A673 (cell line): Measurements from ENCODE around the genes CHD1L and H3C15.

- PRO-cap: bidirectional peak, plus-strand start at chr1:147242765, minus-strand start at chr1:147242527
Observed at GRCh38 chr1:147242163-147242873, at the start of gene CHD1L. Gene CHD1L, plus strand, starts transcription at chr1:147242684.

DNA sequence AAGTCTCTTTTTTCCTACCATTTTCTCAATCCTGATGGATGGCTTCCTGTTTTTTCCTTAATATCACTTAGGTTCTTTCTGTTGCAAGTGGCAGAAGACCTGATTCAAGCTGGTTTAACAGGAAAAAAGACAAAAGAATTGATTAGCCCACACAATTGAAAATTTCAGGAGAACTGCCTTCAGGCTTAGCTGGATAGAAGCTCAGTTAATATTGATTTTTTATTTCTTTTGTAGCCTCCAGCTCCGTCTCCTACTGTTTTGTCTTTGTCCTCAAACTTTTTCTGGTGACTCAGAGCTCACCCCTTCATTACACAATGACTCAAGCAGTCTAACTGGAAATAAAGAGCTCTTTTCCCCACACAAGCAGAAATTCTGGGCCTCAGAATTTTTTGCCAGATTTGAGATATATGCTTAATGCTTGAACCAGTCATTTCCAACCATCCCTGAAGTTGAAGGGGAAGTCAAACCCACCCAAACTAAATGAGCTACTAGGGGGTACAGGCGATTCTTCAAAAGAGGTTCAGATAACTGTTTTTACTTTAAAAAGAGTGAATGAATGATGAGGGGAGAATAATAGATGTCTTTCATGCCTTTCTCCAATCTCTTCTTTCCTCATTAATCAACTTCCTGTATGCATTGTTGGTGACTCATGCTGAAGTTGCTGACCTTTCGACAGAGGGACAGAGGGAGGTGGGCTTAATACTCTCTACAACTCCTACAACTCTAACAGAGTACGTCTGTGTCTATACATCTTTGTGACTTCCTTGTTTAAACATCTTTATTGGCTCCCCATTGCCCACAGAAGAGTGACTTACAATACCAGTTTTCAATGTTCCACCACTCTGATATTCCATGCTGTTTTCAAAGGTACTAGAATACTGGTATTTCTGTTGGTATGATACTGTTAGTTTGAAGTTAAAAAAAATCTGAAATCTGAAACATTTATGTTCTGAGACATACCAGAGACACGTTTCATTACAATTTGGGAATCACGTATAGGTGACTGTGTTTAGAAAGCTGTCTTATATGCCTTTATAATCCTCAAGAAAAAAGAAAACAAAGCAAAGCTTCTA lies 6.2 kb upstream of the ACP6 start:
- PRO-cap: unidirectional peak, minus-strand start at position 530 of the sequence; unidirectional peak, minus-strand start at position 610 of the sequence

DNA sequence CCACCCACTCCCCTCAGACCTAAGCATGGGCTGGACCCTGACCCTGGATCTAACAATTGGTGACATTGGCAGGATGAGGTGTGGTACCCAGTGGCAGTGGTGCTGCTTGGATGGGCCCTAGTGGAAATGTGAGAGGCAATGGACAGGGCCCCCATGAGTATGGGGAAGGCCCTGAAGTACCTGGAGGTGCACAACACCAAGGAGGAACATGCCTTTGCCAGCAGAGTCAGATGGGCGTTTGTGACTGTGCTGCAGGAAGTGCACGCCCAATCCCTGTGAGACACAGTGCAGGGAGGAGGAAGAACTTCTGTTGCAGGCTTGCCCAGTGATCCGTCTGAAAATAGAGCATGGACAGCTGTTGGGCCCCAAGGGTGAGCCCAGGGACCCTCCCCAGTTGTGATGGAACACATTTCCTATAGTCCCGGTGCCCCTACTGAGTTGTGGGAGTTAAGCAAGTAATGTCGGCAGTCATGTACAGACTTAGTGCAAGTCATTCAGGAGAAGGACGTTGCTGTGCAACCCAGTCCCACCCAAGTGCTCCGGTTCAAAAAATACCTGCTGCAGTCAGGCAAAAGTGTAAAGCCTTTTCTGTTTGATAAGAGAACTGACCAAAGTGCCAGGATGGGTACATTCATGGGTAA lies 42.6 kb downstream of the GJA5 start:
- PRO-cap: no peak

DNA sequence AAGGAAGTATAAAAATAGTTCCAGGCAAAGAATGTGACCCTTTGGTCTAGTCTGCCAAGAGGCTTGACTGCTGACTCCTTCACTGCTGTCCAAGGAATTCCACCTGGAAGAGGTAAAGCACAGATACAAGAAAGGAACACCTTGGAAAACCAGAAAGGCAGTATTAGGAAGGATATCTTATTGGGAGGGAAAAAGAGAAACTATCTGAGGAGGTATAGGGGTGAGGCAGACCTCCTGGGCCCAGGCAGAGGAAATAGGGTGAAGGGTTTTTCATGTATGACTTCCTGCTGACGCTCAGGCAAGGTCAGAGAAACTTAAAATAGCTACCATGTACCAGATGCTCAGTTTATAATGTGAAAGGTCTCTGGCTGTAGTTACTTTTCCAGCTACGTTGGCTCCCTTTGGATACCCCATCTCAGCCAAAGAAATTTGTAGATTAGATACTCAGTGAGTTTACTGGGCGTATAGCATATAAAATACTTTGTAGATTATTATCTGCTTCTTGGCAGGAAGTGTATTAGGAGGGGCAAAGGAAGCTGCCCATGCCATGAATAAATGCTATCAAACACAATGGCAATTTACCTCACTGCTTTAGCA lies 2.1 kb upstream of the GJA5 start:
- PRO-cap: no peak

DNA sequence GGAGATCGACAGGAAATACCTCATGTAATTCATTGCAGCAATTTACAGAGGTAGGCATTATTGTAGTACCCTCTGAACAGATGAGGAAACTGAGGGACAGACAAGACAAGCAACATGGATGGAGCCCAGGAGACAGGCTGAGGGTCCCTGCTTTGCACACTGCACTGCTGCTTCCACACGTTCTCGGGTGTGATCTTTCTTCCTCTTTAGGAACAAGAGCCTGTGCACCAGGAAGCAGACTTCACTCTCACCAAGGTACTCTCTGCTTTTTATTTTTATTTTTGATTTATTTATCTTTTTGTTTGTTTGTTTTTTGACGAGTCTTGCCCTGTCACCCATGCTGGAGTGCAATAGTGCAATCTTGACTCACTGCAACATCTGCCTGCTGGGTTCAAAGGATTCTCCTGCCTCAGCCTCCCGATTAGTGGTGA lies 26.4 kb downstream of the NBPF11 start:
- PRO-cap: no peak

DNA sequence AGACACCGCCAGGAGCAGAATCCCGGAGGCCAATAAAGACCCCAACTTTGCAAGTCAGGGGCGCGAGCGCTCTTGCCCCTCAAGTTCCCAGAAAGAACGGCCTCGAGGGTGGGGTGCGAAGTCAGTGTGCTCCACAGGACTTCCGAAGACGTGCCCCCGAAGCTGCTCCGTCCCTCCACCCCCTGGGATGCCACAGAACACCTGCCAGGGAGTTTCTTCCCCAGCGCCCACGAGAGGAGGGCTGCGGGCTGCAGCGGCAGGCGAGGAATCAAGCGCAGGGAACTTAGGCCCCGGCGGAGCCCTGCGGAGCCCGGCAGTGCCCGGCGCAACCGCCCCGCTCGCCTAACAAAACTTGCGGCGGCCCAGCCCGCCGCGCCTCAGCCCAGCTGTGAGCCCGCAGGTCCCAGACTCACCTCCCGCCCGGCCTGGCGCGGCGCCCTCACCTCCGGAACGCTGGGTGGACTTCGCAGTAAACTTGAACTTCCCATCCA lies 729 bp downstream of the NBPF11 start:
- PRO-cap: no peak

DNA sequence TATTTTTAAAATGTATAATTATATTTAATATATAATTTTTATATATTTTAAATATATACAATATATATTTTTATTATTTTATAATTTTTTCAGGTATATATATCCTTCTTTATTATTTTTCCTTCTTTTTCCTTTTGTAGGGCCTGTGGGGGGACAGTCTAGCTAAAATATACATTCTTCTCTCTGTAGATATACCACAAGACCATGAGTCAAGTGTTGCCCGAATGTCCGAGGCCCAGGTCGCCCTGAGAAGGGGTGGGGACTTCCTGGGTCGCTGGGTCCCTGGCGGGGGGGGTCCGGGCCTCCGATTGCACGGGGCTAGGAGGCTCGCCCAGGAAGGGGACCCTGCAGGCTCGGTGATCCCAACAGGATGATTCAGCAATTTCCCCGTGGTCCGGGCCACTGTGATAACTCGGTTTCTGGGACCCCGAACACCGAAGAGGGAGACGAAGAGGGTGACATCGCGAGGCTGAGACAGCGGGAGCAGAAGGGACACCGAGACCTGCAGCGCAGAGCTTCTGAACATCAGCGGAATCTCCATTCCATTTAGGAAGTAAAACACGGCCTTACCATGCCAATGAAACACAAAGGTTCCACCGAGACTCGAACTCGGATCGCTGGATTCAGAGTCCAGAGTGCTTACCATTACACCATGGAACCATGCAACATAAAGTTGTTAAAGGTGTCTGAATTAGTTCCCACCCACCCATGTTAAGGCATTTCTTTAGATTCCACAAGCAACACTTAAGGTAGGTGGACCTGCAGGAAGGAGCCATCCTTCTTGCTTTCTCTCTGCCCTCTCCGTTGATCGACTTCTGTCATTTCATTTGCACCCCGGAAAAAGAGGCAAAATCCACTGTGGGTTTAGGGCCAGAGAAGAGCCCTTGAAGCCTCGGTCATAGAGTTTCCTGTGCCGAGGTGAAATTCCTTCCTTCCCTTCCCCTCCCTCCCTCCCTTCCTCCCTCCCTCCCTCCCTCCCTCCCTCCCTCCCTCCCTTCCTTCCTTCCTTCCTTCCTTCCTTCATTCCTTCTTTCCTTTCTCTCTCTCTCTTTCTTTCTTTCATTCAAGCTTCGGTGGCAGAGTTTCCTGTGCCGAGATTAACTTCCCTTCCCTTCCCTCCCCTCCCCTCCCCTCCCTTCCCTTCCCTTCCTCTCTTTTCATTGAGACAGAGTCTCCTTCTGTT lies 112.8 kb upstream of the NBPF11 start:
- PRO-cap: no peak

DNA sequence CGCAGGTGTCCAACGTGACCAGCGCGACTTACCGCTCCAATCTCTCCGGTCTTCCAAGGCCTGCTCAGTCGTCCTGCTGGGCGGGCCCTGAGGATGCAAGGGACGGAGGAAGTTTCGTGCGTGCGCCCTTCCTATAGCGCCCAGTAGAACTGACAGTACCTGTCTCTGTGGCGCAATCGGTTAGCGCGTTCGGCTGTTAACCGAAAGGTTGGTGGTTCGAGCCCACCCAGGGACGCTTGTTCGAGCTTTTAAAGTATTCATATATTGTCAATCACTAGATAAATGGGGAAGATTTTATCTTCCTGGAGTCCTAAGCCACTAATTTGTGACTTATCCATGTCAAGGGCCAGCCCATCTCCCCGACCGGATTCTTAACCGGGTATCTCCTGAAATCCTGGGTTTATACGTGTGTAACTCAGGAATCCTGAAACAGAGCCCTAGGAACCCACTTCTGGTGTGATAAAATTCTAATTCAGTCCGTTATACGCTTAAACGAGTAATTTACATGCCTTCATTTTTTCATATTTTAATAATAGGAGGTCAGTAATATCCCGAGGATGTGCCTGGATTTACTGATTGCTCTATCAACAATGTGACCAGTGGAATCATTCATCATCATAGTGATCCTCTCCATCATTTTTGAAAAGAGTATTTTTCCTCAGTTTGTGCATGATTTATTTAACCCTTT lies 46.1 kb upstream of the PPIAL4G start:
- PRO-cap: bidirectional peak, plus-strand start at position 158 of the sequence, minus-strand start at position 89 of the sequence

DNA sequence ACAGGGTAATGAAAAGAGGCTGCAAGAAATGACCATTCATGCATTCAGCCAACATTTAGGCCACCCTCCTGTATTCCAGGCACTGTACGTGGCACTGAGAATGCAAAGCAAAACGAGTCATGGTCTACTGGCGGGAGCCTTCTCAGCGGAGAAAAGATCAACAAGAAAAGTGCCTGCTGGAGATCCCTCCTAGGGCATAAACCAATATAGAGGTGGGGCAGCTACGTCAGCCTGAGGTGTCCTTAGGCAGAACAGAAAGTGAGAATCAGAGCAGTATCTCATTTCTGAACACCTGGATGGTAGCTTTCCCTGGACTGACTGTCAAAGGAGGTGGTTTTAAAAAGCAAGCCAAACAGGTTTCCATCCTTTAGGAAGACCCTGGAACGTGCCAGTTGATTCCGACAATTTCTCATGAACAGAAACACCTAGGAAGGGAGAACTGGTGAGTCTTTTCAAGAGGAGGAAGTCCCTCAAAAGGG lies 71.4 kb upstream of the NBPF9 start:
- PRO-cap: no peak

- PRO-cap: unidirectional peak, plus-strand start at chr1:149176629; bidirectional peak, plus-strand start at chr1:149176867, minus-strand start at chr1:149176839
Observed at GRCh38 chr1:149176512-149177371, 73.4 kb upstream of the NBPF9 start.

DNA sequence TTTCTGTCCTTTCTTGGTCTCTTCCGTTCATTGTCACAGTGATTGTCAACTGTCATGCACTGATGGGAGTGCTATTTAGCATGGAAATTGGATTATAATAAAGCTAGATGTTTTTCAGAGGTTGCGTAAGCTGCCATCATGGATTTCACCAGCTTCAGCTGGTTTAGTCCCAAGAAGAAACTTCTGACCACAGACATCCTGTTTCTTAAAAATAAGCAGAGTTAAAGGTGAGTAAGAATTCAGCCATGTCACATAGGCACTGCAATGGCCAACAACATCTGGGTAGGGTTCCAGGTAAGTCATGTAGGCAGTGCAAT lies 47.8 kb downstream of the PPIAL4C start:
- PRO-cap: no peak

- PRO-cap: no peak
Observed at GRCh38 chr1:149692964-149693385, 89.5 kb upstream of the FCGR1A start.

- PRO-cap: unidirectional peak, minus-strand start at chr1:149708735
Observed at GRCh38 chr1:149708305-149708967, 74.1 kb upstream of the FCGR1A start.

- PRO-cap: unidirectional peak, plus-strand start at chr1:149852608
Observed at GRCh38 chr1:149852273-149852776, at the start of gene H3C15. Gene H3C15, plus strand, starts transcription at chr1:149852608.

- PRO-cap: bidirectional peak, plus-strand start at chr1:149884886, minus-strand start at chr1:149884970
Observed at GRCh38 chr1:149884831-149885665, 1.4 kb downstream of the H2BC21 start.

DNA sequence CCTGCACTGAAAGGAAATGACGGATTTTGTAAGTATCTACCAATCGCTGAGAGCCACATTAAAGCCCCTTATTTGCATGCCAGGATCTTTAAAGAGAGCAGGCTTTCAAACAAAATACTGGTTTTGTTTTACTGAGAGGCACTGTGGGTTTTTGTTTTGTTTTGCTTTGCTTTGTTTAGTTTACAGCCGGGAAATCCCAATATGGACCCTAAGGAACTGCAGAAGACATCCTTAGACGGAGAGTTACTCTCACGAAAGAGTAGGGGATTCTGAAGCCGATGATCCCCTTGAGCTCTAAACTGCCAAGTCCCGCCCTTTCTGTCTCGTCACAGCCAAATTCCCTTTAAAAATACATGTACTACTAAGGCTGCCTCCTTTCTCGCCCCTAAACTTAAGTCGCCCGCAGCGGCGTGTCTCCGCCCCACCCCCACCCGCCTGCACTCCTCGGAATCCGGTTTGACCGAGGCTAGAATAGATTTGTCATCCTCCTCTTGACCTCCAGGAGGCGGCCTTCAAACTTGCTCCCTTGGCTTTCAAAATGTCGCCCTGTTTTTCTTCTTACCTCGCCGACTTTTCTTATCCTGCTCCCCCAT lies 427 bp upstream of the H2AC21 start:
- PRO-cap: bidirectional peak, plus-strand start at position 117 of the sequence, minus-strand start outside the sequence

- PRO-cap: no peak
Observed at GRCh38 chr1:149931179-149931988, 3.8 kb upstream of the SF3B4 start.

GRCh38 chr1:150020707-150021191 lies 10.2 kb upstream of the OTUD7B start:
- PRO-cap: no peak

DNA sequence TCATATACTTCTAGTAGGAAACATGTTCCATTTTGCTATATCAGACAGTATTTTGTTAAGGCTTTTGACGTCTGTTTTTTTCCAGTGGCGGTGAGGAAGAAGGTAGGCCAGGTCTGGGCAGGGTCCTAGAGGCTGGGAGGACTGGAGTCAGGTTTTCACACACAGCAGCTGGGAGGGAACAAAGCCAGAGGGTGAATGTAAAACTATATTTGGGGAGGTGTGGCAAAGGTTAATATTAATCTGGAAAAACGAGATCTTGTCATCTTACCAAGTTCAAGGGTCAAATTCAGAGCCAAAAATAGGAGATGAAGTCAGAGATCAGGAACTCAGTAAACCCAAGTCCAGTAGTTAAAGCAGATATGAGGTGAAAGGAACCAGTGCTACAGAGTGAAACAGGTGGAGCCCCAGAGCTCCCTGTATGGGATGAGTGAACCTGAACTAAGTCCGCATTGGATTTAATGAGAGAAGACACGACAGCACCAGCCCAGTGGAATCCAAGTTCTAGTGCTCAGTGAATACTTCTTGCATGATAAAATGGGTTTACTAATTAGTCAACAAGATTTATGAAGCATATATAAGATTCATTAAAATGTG lies 10.8 kb upstream of the OTUD7B start:
- PRO-cap: no peak

DNA sequence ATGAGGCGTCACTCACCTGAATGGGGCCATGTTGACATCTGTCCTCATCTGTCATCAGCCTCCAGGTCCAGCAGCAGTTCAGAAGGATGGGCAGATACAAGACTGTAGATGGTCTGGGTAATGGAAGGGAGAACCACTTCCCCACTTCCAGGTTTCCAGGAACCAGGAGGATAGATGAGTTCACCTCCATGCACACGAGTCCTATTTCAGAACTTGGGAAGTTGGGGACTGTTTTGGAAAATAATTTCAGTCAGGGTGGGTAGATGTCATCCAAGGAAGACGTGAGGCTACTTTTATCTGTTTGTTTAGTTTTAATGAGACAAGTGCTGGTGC lies 4.7 kb downstream of the PLEKHO1 start:
- PRO-cap: no peak